Prostate gland (tissue), 2 donors: ENCODE data around the genes ZNF90, ZNF626 and ZNF708.

GRCh38 chr19:19663054-19663518 lies 390 bp downstream of the ATP13A1 start:
- PRO-cap, result no peak
- RAMPAGE, long total RNA, 2 experiments, result no peak in any of the 2 experiments

GRCh38 chr19:19710594-19710911 lies 22.4 kb downstream of the ZNF14 start:
- PRO-cap, result no peak
- RAMPAGE, long total RNA, 2 experiments, result no peak in any of the 2 experiments

GRCh38 chr19:20077618-20078574 lies at the start of gene ZNF90:
ZNF90 (plus strand) TSS chr19:20078000.
- PRO-cap, result bidirectional peak, plus-strand start at chr19:20078002, minus-strand start at chr19:20077820
- RAMPAGE, long total RNA, 2 experiments, result start-site peak on the plus strand in 1 of 2 experiments, at chr19:20077958-20077979 at its widest, 10 reads per replicate

- PRO-cap, result no peak
- RAMPAGE, long total RNA, 2 experiments, result no peak in any of the 2 experiments
Observed at GRCh38 chr19:20660394-20660930, 909 bp downstream of the ZNF626 start.

- PRO-cap, result bidirectional peak, plus-strand start at chr19:20661726, minus-strand start at chr19:20661571
- RAMPAGE, long total RNA, 2 experiments, result start-site peak on the minus strand in 1 of 2 experiments, at chr19:20661537-20661571 at its widest, 239 reads per replicate
Observed at GRCh38 chr19:20660931-20661957, at the start of gene ZNF626. ZNF626 (minus strand) TSS chr19:20661571.

DNA sequence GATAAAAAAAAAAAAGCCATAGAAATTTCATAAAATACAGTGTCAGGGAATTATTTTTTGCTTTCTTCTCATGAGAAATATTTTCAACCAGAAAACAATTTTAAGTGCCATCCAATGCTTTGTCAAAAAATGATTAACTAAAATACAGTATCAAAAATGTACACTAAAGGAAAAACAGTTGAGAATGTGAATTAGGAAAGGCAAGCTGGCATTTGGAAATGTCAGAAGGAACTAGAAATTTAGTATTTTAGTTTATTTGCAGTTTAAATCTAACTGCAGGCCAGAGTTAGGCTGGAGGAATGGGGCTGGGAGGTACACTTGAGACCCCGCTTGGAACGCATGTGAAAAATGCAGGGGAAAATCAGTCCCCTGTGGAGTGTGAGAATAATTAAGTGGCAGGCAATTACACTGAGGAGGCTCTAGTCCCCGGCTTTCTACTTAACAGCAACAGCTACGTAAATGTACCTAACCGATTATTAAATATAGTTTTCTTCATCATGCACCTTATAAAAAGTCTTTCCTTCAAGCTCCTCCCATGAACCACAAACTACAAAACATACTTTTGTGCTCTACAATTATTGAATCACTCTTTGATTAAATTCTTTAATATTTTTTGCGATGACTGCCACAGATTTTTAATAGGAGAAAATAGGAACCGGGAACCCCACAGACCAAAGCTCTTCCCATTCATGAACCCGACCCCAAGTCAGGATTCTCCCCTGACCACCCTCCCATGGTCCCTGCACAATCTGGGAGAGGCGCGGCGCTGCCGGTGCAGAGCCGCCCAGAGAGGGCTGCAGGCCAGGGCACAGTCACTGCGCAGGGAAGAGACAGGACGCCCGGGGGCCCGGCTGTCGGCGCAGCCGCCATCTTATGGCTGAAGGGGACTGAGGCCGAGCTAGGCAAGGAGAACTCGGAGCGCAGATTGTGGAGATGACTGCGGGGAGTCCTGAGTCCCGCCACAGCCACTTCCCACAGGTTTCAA lies 735 bp downstream of the ZNF708 start:
- PRO-cap, result unidirectional peak, plus-strand start at position 777 of the sequence; unidirectional peak, plus-strand start at position 826 of the sequence
- RAMPAGE, long total RNA, 2 experiments, result no peak in any of the 2 experiments

- PRO-cap, result bidirectional peak, plus-strand start at chr19:21329533, minus-strand start at chr19:21329406
- RAMPAGE, long total RNA, 2 experiments, result start-site peak on the minus strand in 2 of 2 experiments, at chr19:21329319-21329394 at its widest, 54 to 265 reads per replicate
Observed at GRCh38 chr19:21329168-21329798, at the start of gene ZNF708. ZNF708 (minus strand) TSS chr19:21329410.

- PRO-cap, result no peak
- RAMPAGE, long total RNA, 2 experiments, result no peak in any of the 2 experiments
Observed at GRCh38 chr19:21439110-21440190, 42.5 kb downstream of the ZNF493 start.

GRCh38 chr19:21510575-21510965 lies 5.2 kb downstream of the ZNF429 start:
- PRO-cap, result no peak
- RAMPAGE, long total RNA, 2 experiments, result no peak in any of the 2 experiments

DNA sequence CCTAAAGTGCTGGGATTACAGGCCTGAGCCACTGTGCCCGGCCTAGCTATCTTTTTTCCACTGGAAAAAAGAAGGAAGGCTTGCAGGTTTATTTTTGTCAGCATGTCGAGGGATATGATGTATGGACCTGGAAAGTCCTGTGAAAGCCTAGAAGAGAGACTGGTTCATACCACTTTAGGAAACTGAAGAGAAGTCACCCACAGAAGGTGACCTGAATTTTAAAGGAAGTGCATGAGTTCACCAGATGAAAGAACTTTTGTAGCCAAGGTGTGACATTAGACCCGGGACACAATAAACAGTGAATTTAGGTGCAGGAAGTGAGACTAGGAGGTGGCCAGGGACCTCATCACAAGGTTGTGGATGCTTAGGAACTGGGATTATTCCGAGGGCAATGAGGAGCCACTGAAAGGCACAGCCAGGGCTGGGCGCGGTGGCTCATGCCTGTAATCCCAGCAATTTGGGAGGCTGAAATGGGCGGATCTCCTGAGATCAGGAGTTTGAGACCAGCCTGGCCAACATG lies 79.1 kb downstream of the ZNF429 start:
- PRO-cap, result no peak
- RAMPAGE, long total RNA, 2 experiments, result no peak in any of the 2 experiments

DNA sequence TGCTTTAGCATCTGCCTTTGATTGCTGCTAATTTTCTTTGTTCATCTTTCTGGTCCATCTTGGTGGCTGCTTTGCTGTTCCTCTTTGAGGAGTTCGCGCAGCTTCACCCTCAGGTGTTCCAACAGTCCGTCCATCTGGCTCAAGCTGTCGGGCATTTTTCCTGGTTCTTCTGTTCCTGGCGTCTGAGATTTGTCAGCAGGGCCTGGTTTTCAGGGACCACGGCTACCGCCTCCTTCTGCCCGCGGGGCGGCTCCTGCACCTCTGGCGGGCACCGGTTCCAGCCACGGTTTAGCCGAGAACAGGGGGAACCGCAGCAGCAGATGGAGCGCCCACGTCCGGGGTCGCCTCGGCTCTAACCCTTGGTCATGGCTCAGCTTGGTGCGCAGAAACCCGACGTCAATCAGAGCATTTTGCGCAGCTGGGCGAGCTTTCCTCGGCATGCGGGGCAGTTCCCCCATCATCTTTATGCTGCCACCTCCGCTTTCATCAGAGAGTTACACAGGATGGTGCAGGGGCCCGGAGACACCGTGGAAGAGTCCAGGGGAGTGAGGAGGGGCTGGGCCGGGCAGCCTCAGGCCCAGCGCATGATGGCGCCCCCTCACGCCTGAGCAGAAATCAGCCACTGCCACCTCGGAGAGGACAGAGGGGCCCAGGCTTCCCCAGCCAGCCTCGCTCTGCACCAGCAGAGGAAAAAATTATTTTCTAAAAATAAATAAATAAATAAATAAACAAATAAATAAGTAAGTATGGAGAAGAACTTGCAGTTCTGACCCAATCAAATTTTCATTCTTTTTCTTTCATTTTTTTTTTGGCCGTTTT lies 89.4 kb downstream of the ZNF100 start:
- PRO-cap, result no peak
- RAMPAGE, long total RNA, 2 experiments, result no peak in any of the 2 experiments

GRCh38 chr19:21881640-21881890 lies 45.6 kb upstream of the ZNF43 start:
- PRO-cap, result no peak
- RAMPAGE, long total RNA, 2 experiments, result no peak in any of the 2 experiments

GRCh38 chr19:22427582-22428547 lies 5.7 kb upstream of the ZNF98 start:
- PRO-cap, result no peak
- RAMPAGE, long total RNA, 2 experiments, result no peak in any of the 2 experiments

- PRO-cap, result no peak
- RAMPAGE, long total RNA, 2 experiments, result no peak in any of the 2 experiments
Observed at GRCh38 chr19:22619471-22619883, 14.6 kb upstream of the ZNF492 start.

DNA sequence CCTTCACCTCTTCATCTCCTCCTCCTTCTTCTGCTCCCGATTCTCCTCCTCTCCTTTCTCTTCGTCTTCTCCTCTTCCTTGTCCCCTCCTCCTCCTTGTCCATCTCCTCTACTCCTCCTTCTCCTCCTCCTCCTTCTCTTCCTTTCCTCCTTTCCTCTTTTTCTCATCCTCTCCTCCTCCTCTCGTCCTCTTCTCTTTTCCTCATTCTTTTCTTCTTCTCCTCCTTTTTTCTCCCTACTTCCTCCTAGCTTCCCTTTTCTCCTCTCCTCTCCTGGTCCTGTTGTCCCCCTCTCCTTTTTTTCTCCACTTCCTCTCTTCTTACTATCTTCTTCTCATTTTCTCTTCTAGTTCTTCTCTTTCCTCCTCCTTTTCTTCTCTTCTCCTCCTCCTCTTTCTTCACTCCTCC lies 71.3 kb downstream of the ZNF91 start:
- PRO-cap, result no peak
- RAMPAGE, long total RNA, 2 experiments, result no peak in any of the 2 experiments

GRCh38 chr19:23549371-23550130 lies 137.5 kb downstream of the ZNF675 start:
- PRO-cap, result no peak
- RAMPAGE, long total RNA, 2 experiments, result no peak in any of the 2 experiments

DNA sequence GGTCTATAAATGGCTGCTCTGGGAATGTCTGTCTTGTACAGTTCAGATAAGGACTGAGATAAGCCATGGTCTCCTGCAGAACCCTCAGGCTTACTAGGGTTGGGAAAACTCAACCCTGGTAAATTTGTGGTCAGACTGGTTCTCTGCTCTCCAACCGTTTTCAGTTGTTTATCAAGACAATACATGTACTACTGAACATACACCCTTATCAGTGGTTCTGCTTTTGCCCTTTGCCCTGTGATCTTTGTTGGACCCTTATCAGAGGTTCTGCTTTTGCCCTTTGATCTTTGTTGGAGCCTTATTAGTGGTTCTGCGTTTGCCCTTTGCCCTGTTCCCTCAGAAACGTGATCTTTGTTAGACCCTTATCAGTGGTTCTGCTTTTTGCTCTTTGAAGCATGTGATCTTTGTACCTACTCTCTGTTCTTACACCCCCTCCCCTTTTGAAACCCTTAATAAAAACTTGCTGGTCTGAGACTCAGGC lies 37.2 kb downstream of the ZNF675 start:
- PRO-cap, result no peak
- RAMPAGE, long total RNA, 2 experiments, result no peak in any of the 2 experiments

DNA sequence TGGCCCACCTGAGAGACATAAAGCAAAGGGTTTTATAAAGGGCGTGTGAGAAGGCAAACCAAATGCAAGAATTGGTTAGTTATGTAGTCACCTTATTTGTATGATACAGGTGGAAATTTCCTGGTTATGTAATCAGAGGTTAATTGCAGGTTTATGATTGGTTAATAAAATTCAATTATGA lies 952 bp downstream of the RPSA2 start:
- PRO-cap, result no peak
- RAMPAGE, long total RNA, 2 experiments, result no peak in any of the 2 experiments

DNA sequence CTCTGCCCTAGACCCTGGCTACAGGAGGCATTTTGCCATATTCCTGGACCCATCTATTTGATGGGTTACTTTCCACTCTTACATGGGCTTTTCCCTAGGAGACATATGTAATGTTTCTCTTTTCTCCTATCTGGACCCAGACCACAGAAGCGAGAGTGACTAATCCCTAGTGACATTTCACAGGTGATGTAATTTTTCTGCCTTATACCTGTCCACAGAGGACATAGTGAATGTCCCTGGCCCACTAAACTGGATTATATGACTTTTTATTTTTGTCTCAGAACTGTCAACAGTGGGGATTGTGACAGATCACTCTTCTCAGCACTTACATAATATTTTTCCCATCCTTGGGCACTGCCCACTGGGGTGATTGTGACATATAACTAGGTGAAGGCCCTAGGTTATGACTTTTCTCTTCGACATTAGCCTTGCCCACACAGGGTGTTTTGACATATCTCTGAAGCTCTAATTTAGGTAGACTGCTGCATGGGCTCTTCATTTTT lies 7.9 kb upstream of the ZNF726 start:
- PRO-cap, result no peak
- RAMPAGE, long total RNA, 2 experiments, result no peak in any of the 2 experiments

DNA sequence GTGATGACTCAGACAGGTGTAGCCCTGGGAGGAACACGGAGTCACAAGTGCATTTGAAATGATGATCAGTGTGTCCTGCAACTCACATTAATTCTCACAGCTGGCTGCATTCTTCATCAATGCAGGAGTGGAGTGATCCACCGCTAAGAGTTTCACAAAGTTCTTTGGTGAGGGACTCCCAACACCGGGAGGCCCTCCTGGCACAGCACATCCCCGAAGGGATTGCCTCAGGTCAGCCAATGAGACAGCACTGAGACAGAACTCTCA lies 82.7 kb upstream of the ZNF254 start:
- PRO-cap, result no peak
- RAMPAGE, long total RNA, 2 experiments, result no peak in any of the 2 experiments